Measurements from ENCODE around the gene EMID1.

- RRBS = 78% methylated on average over 5 of the region's 15 CpGs
Measured at GRCh38 chr22:27782028-27782615, 19.4 kb downstream of the MN1 start.

- RRBS = no CpG with 5 or more reads among the region's 5 CpGs
Measured at GRCh38 chr22:27793173-27793535, 8.4 kb downstream of the MN1 start.

DNA sequence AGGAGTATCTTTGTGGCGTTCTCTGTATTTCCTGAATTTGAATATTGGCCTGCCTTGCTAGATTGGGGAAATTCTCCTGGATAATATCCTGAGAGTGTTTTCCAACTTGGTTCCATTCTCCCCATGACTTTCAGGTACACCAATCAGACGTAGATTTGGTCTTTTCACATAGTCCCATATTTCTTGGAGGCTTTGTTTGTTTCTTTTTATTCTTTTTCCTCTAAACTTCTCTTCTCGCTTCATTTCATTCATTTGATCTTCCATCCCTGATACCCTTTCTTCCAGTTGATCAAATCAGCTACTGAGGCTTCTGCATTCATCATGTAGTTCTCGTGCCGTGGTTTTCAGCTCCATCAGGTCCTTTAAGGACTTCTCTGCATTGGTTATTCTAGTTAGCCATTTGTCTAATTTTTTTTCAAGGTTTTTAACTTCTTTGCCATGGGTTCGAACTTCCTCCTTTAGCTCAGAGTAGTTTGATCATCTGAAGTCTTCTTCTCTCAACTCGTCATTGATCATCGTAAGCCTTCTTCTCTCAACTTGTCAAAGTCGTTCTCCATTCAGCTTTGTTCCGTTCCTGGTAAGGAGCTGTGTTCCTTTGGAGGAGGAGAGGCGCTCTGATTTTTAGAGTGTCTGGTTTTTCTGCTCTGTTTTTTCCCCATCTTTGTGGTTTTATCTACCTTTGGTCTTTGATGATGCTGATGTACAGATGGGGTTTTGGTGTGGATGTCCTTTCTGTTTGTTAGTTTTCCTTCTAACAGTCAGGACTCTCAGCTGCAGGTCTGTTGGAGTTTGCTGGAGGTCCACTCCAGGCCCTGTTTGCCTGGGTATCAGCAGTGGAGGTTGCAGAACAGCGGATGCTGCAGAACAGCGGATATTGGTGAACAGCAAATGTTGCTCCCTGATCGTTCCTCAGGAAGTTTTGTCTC is 341.0 kb downstream of the TTC28 start:
- RRBS = no CpG with 5 or more reads among the region's 14 CpGs

DNA sequence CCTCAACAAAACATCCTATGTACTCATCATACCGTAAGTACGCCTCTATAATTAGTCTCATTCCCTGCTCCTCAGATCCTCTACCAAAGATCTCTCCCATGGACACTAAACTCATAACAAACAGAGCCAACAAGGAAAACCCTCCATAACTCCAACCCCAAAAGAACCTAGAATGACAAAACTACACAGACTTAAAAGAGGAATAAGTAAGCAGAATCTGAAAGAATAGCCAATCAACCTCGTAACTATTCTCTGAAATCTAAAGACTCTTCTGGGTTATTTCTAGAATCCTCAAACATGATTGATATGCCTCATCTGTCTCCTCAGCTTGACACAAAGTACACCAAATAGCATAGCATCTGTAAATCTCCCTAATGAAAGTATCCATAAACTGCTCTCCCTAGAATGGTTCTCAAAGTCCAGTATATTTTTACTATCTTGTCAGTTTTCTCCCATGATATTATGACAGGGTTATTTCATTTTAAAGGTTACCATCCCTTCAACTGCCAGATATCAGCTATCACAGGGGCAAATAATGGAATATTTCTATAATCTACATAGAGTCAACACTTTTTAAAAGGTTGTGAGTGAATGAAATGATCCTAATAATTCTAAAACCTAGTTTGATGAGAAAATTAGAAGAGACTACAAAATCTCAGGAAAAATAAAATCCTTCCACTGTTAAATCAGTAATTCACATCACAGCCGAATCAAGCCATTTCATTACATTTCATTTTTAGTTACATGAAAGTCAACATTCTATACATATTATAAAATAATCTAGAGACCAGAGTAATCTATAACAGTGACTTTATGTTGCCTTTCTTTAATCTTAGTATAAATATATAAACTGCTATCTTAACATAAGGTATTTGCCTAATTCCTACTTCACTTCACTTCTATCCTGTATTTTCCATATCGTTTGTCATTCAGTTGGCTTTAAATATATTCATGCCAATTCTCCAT is 194.8 kb downstream of the TTC28 start:
- RRBS = no CpG with 5 or more reads among the region's 5 CpGs

DNA sequence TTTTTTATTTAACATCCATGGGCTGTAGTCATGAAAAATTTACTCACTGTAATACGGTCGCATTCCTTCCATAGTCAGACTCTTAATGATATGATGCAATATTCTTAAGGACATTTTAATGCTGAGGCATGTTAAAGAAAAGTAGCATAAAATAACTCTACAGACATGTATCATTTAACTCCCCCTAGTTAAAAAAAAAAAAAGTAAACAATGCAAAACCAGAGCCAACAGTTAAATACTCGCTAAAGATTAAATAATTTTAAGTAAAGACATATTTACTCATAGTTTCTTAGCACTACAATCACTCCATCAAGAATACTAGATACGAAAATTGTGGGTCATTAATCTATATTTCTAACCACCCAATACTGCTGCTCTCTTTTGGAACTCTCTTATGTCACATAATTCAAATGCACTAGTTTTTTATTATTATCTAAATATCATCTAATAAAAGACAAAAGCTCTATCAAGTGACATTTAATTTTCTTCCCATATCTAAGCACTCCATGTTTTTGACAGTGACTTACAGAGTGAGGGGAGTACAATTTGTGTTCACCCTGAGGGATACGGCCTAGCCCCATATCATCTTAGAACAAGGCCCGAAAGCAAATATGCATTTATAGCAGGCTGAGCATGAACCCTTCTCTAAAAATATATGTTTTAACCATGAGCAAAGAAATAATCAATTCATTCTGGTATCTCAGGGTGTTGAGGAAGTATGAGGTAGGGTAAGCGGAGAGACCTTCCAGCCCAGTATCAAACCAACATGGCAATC is 131.8 kb downstream of the TTC28 start:
- RRBS = no CpG with 5 or more reads among the region's 7 CpGs

DNA sequence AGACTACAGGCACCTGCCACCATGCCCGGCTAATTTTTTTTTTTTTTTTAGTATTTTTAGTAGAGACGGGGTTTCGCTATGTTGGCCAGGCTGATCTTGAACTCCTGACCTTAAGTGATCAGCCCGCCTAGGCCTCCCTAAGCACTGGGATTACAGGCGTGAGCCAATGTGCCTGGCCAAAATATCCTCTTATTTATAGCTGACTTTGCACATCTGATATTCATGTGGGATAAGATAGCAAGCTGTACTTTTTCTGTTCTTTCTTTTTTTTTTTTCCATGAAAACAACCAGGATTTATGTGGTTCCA is 40.0 kb downstream of the CCDC117 start:
- RRBS = no CpG with 5 or more reads among the region's 5 CpGs

- RRBS = no CpG with 5 or more reads among the region's 1 CpG
Measured at GRCh38 chr22:28844017-28844461, 39.3 kb upstream of the ZNRF3 start.

DNA sequence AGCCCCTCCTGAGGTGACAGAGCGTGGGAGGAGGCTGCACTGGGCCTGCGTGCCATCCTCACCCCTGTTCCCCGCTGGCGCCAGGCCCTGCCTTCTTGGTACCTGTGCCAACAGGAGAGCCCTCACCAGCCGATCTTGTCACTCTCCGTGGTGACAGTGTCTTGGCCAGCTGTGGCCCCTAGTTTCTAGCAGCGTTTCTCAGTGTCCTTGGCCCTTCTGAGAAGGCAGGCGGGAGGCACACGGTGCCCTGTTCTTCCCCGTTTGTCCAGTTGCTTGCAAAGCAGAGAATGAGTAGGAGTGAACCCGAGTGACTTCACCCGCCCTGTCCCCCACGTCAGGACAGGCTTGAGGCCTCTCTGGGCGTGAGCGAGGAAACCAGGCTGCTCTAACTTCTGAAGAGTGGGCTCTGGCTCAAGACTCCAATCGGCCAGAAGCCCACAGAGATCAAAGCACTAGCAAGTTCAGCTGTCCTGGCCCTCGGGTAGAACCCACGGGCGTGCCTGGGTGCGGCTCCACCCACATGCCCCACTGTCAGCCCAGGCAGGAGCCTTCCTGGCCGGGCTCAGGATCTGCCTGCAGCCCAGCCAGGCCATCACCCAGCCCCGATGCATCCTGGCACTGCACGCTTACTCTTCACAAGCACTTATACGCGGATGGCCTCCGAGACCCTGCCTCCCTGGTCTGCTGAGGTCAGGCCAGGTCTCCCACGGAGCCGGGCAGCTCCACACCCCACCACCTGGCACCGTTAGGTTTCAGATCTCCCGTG is 60.1 kb upstream of the EMID1 start:
- RRBS = no CpG with 5 or more reads among the region's 30 CpGs

DNA sequence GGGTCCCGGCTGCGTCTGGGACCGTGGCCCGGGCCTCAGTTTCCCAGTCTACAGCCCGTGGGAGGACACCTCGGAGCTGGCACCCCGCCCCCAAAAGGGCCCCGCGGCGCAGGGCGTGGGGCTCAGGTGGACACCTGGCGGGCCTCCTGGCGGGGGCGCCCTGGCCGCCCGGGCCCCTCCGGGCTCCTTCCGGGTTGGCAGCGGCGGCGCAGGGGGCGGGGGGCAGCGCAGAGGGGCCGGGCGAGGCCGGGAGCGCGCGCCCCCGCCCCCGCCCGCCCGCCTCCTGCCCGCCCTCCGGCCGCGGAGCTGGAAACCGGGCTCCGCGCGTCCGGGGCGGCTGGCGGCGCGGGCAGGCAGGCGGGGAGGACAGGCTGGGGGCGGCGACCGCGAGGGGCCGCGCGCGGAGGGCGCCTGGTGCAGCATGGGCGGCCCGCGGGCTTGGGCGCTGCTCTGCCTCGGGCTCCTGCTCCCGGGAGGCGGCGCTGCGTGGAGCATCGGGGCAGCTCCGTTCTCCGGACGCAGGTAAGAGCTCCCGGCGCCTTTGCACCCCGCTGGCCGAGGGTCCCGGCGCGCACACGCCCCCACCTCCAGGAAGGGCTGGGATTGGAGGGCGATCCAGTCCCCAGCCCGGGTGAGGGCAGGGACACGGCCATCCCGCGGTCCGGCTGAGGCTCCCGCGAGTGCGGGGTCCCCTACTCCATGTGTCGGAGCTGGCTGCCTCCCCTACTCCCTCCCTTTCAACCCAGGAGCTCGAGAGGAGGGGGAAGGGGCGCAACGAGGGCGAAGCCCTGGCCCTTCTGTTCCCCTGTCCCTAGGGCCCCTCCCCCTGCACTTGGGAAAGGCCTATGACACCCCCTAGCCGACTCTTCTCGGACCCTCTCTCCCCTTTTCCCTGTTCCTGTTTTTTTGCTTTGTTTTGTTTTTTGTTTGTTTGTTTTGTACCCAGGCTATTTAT is at the start of gene EMID1:
Gene EMID1 (plus strand): TSS at position 279 of the 955 bp plus-strand sequence.
- RRBS = 2% methylated on average over 30 of the region's 93 CpGs

- RRBS = 45% methylated on average over 4 of the region's 19 CpGs
Measured at GRCh38 chr22:29225472-29226354, 20.0 kb downstream of the EMID1 start.

DNA sequence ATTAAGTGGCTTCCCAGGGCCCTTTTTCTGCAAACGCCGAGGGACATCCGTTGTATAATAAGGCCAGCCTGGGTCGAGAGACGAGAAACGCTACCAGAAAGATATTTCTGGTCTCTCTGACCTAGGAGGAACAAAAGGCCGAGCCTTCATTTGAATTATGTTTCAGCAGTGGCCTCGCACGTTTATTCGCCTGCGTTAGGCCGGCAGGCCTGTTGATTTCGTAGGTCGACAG is 922 bp downstream of the EWSR1 start:
- RRBS = under 1% methylated on average over 3 of the region's 14 CpGs

GRCh38 chr22:29733338-29733855 is 13.6 kb downstream of the CABP7 start:
- RRBS = 89% methylated on average over 2 of the region's 8 CpGs

DNA sequence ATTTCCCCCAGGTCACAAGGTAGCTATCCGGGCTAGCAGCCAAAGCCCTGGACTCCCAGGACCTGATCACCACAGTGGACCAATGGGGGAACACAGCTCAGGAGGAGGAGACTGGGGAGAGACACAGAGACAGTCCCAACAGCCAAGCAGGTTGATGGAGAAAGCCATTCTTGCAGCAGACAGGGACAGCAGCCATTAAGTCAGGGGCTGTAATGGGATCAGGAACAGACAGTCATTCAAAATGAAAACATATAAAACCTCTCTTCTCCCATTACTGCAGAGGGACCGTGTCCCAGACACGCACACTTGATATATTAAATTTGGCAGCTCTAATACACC is 16.1 kb downstream of the ZMAT5 start:
- RRBS = no CpG with 5 or more reads among the region's 3 CpGs

GRCh38 chr22:30025143-30025775 is 55.0 kb upstream of the HORMAD2 start:
- RRBS = no CpG with 5 or more reads among the region's 6 CpGs

DNA sequence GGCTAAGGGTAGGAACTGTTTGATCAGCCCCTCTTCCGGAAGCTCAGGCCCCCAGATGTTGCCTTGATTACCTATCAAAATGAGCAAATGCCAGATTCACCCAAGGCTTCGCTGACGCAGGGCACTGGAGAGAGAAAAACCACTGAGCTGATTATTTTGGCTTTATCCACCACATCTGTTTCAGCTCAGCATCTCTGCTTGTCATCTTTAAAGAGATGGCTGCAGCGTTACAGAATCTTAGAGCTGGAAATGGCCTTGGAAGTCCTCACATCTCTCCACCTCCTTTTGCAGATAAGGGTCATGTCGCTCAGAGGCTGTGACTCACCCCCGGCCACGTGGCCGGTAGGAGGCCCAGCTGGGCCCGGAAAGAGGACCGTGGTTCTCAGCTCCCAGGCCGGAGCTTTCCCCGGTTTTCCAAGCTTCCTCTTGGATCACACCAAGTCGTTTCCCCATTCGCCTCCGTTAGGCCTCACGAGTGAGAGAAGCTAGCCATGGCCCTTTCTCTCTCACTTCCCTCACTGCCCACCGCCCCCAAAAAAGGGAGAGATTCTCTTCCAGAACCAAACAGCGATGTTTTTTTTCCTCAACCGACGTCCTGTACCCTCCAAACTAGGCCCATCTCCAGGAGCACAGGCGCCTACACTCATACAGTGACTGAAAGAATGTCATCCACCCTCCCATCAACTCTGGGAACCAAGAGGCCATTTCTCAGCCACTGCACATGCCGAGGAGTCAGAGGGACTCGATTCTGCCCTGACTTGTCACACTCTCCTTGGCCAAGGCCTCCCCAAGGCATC is 37.7 kb downstream of the LIF start:
- RRBS = no CpG with 5 or more reads among the region's 23 CpGs

DNA sequence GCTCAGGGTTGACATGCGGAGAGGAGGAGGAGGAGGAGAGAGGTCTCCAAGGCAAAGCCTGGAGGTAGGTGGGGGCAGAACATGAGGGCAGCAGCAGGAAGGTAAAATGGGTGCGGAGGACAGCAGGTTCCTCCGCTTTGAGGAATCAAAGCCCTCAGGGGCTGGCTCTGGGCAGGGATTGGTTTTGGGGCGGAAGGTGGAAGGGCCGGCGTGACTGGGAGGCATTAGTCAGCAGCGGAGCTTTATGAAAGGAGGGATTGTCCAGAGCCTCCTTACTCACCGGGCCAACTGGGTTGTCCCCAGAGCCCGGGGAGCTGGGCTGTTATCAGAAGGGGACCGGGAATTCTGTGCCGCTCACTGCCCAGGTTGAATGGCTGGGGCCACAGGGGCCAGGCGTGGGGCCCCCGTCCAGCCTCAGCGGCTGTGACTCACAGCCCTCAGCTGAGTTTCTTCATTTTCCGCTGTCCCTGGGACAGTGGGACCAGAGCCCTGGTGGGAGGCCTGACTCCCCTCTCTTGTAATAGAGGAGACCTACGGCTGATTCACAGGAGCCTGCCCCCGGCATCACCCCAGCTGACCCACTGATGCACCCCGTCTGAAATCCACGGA is 36.2 kb downstream of the LIF start:
- RRBS = 5% methylated on average over 4 of the region's 19 CpGs

GRCh38 chr22:30253034-30253786 is 6.7 kb upstream of the LIF start:
- RRBS = no CpG with 5 or more reads among the region's 29 CpGs

DNA sequence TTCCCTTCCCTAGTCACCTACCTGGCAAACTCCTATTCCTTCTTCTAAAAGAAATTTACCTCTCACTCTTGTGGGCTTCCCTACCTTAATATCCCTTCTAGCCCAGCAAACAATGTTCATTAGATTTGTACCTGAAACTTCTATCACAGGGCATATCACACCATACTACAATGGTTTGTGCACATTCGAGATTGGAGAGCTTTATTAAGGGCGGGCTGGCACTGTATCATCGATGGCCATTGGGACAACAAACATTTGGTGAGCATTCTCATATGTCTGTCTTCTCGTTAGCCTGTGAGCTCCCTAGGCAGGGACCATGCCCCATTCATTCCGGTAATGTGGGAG is 817 bp downstream of the SF3A1 start:
- RRBS = 0% methylated on average over 1 of the region's 5 CpGs

DNA sequence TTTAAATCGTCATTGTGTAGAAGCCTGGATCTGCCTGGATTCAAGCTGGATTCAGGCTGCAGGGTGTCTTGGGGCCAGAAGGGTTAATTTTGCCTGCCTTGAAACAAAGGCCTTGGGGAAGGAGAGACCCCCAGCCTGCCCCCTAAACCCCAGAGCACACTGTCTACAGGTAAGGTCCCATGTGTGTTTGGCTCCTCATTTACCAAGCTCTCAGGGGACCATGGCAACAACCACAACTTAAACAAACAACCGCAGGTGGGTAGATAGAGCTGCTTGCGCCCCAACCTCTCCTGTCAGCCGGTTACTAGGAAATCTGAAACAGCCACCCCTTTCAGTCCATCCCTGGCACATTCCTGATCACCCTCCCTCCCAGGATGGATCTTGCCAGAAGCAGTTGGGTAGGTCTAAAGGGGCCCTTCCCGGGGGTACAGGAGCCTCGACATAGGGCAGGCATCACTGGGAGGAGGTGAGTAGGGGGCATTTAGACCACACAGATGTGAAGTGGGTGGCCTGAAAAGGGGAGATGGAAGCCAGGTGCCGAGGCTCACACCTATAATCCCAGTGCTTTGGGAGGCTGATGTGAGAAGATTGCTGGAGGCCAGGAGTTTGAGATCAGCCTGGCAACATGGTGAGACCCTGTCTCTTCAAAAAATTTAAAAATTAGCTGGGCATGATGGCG is 3.3 kb upstream of the SEC14L3 start:
- RRBS = 33% methylated on average over 2 of the region's 8 CpGs

- RRBS = no CpG with 5 or more reads among the region's 9 CpGs
Measured at GRCh38 chr22:30576057-30576474, 1.6 kb upstream of the GAL3ST1 start.